SJSA1 (cell line): ENCODE data around the genes ARAF, TIMP1, CFP, SLC38A5, EBP and WDR13.

- RAMPAGE, long total RNA: no peak
Measured at GRCh38 chrX:47212690-47213305, 5.7 kb upstream of the CDK16 start.

DNA sequence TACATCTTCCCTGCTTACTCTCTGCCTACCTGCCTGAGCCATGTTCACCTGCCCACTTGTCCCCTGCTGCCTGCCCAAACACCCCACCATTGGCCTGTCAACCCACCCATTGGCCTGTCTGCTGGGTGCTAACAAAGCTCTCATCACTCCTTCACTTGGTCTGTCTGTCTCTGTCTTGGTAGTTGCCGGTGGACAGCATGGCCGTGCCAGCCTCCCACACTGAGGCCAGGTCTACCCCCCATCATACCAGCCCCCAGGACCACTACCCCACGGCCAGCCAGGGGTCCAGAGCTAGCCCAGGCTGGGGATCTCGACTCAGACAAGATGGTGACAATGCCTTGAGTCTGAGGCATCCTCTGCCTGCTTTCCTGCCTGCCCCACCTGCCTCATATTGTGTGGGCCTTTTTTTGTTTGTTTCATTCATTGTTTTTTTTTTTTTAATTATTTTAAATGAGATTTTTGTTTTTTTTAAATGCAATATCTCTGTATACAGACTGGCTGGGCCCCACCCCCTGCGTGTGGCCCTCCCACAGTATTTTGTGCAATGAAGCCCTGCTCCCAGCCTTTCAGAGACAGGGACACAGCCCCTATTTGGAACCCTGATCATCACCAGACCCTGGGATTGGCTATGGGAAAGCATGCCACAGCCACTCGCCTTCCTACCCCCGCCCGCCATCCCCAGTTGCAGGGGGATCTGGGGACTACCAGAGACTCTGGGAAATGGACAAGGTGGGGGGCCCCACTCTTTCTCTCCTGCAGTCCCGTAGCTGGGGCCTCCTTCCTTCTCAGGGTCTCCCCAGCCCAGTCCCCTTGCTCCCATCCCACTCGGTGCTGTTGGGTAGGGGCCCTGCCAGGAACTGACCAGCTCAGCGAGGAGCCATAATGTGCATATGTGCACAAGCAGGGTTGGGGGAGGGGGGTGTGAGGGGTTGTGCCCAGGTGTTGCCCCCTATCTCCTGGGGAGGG is 3.7 kb upstream of the USP11 start:
- RAMPAGE, long total RNA: no peak

DNA sequence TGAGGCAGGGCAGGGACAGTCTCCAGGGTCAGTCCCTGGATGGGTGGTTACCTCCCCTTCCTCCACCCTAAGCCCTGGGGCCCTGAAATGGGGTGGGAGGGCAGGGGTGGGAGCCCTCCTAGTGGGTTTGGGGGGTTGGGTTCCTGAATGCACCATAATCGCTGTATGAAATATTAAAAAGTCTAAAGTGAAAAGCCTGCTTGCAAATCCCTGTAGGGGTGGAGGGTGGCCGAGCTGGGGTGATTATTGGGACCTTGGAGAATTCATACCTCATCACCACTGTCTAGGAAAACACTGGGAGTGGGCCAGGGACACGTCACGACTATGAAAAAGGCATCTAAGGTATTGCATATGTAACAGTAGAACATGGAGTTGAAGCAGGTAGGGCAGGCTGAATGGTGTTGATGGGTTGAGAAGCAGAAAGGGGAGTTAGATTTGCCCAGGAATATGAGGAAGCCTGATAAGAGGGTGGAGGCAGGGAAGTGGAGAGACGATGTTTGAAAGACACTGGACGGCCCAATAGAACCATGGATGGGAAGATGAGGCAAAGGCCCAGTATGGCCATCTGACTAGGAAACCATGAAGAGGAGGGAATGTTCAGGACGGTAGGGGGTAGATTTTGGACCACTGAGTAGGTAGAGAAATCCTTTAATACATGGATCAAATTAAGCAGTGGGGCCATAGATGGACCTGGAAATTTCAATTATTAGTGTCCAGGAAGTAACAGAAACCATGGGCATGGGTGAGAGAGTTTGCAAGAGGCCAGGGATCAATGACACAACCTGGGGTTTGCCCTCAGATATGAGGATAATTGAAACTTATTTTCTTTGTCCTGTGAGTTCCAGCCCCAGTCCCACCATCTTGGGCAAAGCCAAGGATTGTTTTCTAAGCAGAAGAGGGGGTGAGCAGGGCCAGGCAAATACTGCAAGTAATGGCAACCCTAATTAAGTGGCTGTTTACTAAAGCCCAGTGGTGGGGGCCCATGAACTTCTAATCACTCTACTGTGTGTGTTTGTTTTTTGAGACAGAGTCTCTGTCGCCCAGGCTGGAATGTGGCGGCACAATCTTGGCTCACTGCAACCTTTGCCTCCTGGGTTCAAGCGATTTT is 2.7 kb upstream of the USP11 start:
- RAMPAGE, long total RNA: no peak

- RAMPAGE, long total RNA: no peak
Measured at GRCh38 chrX:47235589-47235933, 2.8 kb downstream of the USP11 start.

DNA sequence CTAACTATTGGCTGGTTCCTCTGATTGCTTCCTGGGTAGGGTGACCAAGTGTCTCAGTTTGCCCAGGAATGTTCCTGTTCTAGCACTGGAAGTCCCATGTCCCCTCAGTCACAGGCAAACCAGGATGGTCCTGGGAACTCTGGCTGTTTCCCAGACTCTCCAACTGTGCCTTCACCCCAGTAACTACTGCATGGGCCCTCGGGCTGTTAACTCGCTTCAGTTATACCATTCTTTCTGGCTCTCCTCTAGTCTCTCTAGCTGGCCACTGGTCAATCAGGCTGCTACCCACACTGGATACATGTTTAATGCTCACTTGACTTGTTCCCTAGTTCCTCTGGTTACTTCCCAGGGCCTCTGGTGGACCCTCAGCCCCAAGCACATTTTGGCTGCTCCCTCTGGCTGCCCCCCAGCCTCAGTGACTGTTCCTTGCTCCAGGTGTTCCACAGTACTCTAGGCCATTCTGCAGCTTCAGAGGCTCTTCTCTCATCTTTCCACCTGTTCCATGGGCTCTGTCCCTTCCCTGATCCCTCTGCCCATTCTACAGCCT is 19.6 kb downstream of the ZNF41 start:
- RAMPAGE, long total RNA: no peak

- RAMPAGE, long total RNA: no peak
Measured at GRCh38 chrX:47554855-47555067, 6.2 kb upstream of the ARAF start.

- RAMPAGE, long total RNA: no peak
Measured at GRCh38 chrX:47560684-47561755, at the start of gene ARAF. Gene ARAF, plus strand, starts transcription at chrX:47561205.

DNA sequence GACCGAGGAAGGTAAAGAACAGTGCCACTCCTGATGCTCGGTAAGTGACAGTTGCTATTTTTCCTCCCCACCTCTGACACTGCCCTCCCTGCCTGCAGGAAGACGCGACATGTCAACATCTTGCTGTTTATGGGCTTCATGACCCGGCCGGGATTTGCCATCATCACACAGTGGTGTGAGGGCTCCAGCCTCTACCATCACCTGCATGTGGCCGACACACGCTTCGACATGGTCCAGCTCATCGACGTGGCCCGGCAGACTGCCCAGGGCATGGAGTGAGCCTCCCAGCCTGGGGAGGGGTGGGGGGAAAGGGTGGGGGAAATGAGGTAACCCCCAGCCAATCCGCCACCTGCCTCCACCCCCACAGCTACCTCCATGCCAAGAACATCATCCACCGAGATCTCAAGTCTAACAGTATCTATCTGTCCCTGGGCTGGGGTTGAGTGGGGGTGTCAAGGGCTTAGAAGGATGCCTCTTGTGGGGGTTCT is 7.7 kb downstream of the ARAF start:
- RAMPAGE, long total RNA: no peak

DNA sequence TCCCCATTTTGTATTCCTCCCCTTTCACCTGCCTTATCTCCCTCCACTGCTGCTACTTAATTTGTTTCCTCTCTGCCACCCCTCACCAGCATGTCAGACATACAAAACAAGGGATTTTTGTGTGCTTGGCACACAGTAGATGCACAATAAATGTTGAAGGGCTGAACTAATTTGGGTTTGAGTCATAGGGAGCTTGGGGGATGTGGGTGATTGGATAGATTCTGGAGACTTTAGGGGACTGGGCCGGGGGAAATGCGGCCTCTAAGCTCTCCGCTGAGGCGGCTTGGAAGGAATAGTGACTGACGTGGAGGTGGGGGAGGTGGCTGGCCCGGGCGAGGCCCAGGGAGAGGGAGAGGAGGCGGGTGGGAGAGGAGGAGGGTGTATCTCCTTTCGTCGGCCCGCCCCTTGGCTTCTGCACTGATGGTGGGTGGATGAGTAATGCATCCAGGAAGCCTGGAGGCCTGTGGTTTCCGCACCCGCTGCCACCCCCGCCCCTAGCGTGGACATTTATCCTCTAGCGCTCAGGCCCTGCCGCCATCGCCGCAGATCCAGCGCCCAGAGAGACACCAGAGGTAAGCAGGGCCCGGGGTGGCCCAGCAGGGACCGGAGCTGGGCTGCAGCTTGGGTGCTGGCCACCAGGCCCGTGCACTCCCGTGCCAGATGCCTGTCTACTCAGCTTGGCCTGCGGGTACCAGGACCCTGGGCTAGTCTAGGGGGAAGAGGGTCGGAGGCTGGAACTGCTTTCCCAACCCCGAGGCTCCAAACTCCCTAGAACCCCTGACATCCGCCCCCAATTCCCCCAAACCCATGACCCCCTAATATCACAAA is at the start of gene TIMP1:
Gene TIMP1 (plus strand): TSS at position 534 of the 828 bp plus-strand sequence.
- RAMPAGE, long total RNA: start-site peak on the plus strand centred at position 515 of the sequence, 62 bp wide, 1,320 and 948 reads in 2 replicates

- RAMPAGE, long total RNA: no peak
Measured at GRCh38 chrX:47629529-47630581, at the start of gene CFP. Gene CFP, minus strand, starts transcription at chrX:47629930.

DNA sequence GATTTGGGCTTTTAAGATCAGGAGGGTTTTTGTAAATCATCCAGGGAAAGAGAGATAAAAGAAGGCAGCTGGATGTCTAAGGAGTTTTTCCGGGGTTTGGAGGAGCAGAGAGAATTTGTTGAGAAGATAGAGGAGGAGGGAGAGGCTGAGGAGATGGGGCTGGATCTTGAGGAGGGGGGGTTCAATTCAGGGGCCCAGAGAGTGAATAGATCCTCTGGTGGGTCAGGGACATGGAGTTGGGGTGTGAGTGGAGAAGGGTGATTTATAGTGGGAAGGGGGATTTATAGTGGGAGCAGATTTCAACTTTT is 48.7 kb upstream of the UXT start:
- RAMPAGE, long total RNA: no peak

DNA sequence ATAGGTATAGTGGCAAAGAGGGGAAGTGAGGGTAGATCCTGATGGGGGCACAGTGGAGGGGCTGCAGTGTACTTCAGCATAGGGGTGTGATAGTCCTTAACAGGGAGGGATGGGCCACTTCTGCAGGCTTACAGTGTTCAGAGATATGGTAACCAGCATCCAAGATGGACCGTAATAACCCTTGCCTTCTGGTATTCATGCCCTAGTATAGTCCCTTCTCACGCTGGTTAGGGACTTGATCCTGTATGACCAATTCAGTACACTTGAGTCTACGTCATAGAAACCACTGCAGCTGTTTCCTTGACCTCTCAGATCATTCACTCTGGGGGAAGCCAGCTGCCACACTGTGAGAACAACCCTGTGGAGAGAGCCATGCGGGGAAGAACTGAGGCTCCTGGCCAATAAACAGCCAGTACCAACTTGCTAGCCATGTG is 87.6 kb upstream of the ZNF81 start:
- RAMPAGE, long total RNA: no peak

- RAMPAGE, long total RNA: no peak
Measured at GRCh38 chrX:47977164-47977837, 26.5 kb downstream of the ZNF182 start.

DNA sequence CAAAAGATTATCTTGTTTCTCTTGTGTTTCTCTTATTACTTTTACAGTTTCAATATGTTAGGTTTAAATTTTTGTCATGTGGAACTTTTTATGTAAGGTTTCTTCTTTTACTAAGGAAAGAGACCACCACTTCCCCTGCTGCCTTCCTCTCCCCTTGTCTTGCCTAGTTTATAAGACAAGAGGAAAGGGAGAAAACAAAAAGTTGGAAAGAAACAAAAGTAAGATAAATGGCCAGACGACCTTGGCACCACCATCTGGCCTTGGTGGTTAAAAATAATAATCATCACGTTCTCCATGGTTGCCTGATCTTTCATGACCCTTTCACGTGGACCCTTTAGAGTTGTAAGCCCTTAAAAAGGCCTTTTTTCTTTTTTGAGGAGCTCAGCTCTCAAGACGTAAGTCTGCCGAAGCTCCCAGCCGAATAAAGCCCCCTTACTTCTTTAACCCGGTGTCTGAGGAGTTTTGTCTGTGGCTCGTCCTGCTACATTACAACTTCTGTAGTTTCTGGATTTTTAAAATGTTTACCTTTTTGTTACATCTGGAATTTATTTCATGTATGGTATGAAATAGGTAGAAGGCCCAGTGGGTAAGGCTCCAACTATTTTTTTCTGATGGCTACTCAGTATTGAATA is 18.4 kb downstream of the ZNF630 start:
- RAMPAGE, long total RNA: no peak

- RAMPAGE, long total RNA: no peak
Measured at GRCh38 chrX:48469900-48470613, at the start of gene SLC38A5. Gene SLC38A5, minus strand, starts transcription at chrX:48470260.

DNA sequence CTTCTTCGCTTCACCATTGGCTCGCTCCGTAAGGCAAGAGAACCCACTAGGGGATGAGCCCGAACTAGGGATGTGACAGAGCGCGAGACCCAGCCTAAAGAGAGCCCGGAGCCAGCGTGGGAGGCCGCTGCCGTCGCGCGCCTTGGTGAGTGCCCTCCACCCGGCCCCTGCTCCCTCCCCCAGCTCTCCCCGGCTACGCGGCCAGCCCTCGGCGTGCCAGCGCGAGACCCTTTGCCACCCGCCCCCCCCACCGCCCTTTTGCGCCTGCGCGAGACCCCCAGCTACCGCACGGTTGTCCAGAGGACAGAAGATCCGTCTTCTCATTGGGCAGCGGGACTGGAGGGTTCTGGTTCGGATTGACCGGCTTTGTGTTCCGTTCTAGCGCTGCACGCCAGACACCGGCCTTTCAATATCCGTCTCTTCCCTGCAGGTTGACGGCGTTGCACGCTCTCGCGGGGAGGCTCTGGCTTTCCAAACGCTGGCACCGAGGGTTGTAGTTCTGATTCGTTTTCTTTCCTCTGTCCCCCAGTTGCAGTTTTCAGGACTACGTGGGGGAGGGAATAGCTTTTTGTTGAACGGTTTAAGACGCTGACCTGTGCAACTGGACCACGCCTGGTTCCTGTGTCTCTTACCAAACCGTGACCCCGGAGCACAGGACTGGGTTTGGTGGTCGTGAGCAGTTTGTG is at the start of gene EBP:
Gene EBP (plus strand): TSS at position 46 of the 686 bp plus-strand sequence.
- RAMPAGE, long total RNA: start-site peak on the plus strand centred at position 79 of the sequence, 37 bp wide, 201 and 80 reads in 2 replicates

- RAMPAGE, long total RNA: no peak
Measured at GRCh38 chrX:48574635-48575350, 509 bp downstream of the RBM3 start.

- RAMPAGE, long total RNA: no peak
Measured at GRCh38 chrX:48597278-48598425, at the start of gene WDR13. Gene WDR13, plus strand, starts transcription at chrX:48597492.

DNA sequence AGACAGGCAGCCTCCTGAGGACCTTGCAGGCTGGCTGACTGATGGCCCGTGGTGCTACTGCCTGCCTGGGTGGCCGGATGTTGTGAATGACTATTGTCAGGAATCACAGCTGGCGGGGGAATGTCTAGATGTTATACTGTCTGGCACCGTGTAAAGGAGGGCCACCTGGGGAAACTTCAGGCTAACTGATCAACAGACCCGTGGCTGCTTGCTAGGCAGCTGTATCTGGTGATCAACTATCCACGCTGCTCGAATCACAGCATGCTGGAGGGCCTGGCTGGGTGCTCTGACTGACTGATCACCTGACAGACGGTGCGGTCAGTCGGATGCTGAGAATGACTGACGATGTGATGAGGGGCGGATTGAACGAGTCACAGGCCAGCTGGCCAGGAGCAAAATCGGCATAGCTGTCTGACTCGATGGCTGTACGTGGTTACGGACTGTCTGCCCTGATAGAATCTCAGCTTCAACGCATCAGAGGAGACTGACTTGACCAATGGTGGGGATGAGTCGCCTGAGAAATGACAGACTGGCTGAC is 1.1 kb upstream of the SUV39H1 start:
- RAMPAGE, long total RNA: no peak

- RAMPAGE, long total RNA: no peak
Measured at GRCh38 chrX:48762246-48762445, 599 bp downstream of the GLOD5 start.